ENCODE measurements around a stretch of chr6.

- RRBS = no CpG with 5 or more reads among the region's 5 CpGs
These were observed 26.7 kb upstream of the H4C8 start for GRCh38 chr6:26312100-26312376.

DNA sequence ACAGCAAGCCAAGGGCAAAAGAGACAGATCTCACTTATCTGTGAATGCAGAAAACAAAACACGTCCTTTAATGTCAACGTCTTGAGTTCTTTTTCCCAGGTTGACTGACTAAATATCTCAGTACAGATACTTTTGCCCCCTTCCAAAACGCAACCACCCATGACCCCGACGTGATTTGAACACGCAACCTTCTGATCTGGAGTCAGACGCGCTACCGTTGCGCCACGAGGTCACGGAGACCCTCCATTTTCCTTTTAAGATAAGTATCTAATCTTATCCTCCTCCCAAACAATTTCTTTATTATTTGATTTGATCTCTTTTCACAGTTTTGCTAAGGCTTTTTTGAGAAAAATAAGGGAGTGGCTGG is 33.6 kb upstream of the H4C8 start:
- RRBS = no CpG with 5 or more reads among the region's 12 CpGs

DNA sequence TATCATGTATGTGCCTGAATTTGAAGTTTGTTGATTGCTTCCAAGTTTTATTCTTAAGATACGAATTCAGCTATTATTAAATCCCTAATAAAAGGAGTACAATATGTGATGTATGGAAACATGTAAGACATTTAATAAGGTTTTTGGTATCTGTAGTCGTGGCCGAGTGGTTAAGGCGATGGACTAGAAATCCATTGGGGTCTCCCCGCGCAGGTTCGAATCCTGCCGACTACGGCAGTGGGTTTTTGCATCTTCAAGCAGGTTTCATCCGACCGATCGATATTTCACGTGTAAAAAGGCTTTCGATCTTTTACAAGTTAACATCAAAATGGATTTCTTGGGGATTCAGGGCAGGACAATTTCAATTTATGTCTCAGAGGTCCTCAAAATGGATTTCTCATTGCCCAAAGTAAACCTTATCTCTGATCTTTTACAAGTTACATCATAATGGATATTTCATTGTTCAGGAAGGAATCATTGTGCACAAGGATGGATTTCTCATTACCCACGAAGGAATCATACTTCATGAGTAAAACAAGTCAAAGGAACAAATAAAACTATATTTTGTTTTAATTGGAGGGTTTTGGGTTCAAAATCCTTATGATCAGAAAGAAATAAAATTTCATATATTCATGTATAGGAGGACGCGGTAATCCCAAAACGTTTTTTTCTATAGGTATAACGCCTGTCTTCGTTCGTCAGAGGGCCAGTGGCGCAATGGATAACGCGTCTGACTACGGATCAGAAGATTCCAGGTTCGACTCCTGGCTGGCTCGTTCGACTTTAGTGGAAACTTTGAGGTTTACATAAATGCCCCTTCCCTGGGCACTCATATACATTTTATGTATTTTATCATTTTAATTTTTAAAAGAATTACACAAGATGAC is 37.3 kb upstream of the BTN3A2 start:
- RRBS = no CpG with 5 or more reads among the region's 28 CpGs

DNA sequence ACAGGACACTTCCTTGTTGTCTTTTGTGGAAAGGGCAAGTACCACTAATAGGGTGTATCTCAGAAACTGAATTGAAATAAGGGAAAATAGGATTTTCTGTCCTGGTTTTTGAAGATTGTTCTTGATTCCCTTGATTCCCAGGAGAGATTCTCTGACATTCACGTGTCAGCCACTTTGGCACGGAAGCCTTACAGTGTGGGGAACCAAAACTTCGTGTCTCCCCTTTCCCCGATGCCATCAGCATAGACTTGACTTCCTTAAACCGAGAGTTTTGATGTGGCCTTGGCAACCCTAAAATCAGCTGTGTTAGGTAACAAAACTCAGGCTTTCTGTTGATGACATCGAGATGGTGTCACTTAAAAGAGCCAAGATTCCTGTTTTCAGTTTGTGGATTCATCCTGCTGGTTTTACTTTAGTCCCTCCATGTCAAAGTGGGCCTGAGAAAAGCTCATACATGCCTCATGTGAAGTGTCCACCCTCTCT is 7.5 kb downstream of the HMGN4 start:
- RRBS = no CpG with 5 or more reads among the region's 6 CpGs

- RRBS = 0% methylated on average over 1 of the region's 19 CpGs
These were observed 15.7 kb downstream of the HMGN4 start for GRCh38 chr6:26553683-26554537.

DNA sequence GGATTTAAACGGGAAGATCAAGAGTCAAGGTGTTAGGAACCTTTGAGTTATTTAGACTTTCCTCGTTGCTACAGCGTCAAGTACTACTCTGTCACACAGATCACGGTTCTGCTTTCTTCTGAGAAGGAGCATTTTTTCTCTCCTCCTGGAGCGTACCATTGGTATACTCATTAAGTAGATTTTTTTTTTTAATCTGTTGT is 17.4 kb downstream of the HMGN4 start:
- RRBS = no CpG with 5 or more reads among the region's 5 CpGs

DNA sequence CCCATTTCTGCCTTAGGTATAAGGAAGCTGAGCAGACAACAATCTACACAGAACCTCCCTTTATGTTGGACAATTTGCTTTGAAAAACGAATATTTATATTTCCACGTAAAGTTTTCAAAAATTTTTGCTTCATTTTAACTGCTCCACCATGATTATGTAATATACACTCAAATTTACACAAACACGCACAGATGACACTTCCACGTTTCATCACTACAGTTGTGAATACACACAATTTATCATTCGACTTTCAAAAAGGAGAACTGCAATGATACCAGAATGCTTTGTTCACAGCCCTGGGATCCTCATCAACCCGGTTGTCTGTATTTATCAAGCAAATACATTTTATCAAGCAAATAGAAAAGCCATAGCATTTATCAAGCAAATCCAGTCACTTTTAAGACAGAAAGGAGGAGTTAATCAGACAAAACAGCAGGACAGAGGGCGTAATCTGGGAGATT is 20.4 kb upstream of the ABT1 start:
- RRBS = no CpG with 5 or more reads among the region's 7 CpGs

GRCh38 chr6:26595592-26596421 is 946 bp upstream of the ABT1 start:
- RRBS = 3% methylated on average over 8 of the region's 40 CpGs

- RRBS = no CpG with 5 or more reads among the region's 3 CpGs
These were observed 176.6 kb downstream of the H2BC11 start for GRCh38 chr6:26956046-26956279.

DNA sequence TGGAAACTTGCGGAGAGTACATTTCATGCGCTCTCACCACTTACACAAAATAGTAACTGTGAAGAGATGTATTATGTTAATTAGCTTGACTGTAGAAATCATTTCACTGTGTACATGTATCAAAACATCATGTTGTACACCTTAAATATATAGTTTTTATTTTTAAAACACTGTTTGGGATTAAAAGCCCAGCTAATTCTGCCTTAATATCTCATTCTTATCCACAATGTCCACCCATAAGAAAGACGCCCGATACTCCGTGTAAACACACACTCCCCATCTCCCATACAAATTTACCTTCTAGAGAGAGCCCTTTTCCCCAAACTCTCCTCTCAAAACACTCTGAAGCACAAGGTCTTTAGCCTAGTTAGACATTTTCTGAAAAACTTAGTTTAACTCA is 113.4 kb downstream of the H2BC11 start:
- RRBS = no CpG with 5 or more reads among the region's 5 CpGs

- RRBS = 2% methylated on average over 4 of the region's 43 CpGs
These were observed 35.5 kb downstream of the H2BC11 start for GRCh38 chr6:27096922-27097764.

DNA sequence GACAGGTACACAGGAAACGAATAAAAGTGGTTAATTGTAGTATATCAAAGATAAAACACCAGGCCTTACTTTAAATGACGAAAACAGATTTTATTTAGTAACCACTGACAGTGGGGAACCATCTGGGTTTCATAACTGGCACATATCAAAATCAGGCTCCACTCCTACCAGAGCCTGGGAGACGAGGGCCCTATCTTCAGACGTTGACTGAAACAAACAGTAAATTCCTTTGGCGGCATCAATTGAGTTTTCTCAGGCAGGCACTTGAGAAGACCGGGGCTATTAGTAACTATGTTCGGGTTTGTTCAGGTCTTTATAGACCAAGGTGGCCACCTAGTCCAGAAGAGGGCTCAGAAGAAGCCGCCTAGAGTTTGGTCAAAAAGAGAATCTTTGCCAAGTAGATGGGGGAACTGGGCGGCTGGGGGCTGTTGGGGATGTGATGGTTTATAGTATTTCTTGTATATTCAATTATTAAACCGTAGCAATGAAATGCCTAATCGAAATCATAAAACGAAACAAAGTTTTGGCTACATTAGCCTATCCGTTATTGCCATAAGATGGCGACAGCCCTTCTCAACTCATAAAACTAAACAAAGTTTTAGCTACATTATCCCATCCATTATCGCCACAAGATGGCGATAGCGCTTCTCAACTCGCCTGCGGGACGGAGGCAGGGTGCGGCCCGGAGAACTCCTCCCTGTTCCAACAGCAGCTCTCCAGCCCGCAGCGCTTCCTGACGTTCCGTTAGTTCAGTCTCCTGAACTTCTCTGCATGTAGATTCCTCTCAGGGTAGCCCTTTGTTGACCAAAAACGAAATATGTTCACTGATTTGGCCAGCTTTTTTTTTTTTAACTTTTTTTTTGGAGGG is 5.8 kb downstream of the H2BC11 start:
- RRBS = no CpG with 5 or more reads among the region's 27 CpGs

DNA sequence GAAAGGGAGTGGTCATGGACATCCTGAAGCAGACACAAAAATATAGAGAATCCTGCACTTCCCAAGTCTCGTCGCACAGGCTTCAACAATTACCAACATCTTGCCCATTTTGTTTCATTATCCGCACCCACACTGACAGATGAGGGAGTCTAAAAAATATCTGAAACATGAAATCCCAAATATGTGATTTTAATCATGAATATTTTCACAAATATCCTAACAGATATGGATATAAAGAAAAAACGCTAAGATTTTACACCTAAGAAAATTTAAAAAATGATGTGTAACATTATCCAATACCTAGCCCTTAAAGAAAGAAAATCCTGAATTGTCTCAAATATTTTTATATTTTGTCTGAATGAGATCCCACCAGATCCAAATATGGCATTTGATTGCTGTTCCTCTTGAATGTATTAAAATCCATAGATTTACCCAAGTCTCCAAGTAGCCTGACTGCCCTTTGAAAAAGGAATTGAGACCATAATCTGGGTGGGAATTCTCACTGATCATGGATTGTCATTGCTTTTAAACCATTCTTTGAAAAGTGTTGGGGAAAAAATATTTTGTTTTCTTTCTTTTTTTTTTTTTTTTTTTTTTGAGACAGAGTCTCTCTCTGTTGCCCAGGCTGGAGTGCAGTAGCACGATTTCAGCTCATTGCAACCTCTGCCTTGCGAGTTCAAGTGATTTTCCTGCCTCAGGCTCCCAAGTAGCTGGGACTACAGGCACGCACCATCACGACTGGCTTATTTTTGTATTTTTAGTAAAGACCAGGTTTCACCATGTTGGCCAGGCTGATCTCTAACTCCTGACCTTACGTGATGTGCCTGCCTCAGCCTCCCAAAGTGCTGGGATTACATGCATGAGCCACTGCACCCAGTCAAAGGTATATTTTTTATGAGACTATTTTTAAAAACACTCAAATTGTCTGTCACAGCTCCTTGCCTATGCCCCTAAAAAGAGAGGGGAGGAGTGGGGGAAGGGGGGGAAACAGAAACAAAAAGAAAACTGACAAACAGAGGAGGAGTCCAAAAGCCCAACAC is 4.8 kb downstream of the H2BC11 start:
- RRBS = no CpG with 5 or more reads among the region's 9 CpGs

DNA sequence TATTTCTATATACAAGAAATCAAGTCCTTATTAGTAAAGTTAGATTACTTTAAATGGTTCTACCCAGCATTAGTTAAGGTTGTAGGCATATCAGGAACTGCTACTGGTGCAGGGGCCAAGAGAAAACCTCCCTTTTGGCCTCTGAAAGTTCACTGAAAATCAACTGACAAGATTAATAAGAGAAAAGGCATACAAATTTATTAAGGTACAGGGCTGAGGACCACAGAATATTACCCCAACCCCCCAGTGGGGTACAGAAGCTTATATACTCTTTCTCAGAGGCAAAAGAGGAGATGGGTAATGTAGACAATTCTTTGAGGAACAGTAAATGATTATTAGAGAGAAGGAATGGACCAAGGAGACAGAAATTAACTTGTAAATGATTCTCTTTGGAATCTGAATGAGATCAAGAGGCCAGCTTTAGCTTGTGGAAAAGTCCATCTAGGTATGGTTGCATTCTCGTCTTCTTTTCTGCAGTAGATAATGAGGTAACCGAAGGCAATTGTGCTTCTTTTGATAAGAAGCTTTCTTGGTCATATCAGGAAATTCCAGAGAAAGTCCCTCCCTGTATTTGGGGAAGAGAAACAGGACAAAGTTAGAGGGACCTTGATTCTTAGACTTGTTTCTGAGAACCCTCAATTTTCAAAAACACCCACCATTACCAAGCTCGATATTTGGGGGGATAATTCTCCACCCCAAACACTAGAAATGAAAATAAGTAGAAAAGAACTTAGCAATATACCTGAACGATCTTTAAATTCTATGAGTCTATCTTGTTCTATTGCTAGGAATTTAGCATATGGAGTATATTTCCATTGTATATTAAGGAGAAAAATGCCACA is 744 bp upstream of the H4C9 start:
- RRBS = no CpG with 5 or more reads among the region's 4 CpGs

- RRBS = 4% methylated on average over 2 of the region's 17 CpGs
These were observed 31.3 kb downstream of the H2AC12 start for GRCh38 chr6:27178245-27178618.

DNA sequence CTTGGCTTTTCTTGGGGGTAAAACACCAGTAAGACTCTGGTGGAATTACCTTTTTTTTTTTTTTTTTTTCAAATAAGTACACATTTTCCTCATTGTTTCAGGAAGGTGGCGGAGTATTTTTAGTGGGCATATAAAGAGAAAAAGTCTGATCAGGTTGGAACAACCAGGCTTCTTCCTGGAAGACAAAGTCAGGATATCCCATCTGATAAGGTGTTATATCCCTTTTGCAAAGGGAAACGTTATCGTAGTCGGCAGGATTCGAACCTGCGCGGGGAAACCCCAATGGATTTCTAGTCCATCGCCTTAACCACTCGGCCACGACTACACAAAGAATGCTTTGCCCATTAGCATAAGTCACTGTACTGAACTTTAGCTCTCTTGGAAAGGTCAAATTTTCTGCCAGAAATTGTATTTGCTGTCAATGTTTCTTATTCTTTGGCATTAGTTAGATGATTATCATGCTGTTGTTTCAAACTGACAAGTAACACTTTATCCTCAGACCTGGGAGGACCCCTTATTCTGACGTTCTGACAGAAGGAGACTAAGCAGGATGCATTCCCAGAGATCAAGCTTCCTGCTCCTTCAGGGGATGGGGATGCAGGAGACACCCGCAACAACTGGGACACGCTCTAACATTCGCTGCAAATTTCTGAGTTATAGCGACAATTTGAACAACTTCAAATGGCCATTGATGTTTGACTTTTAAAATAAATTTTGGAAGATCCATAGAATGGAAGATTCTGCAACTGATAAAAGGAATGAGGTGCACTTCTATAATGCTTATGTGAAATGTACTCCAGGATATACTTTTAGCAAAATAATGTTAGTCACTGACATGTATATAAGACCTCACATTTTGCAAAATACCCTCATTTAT is 68.9 kb upstream of the ZNF184 start:
- RRBS = no CpG with 5 or more reads among the region's 15 CpGs

DNA sequence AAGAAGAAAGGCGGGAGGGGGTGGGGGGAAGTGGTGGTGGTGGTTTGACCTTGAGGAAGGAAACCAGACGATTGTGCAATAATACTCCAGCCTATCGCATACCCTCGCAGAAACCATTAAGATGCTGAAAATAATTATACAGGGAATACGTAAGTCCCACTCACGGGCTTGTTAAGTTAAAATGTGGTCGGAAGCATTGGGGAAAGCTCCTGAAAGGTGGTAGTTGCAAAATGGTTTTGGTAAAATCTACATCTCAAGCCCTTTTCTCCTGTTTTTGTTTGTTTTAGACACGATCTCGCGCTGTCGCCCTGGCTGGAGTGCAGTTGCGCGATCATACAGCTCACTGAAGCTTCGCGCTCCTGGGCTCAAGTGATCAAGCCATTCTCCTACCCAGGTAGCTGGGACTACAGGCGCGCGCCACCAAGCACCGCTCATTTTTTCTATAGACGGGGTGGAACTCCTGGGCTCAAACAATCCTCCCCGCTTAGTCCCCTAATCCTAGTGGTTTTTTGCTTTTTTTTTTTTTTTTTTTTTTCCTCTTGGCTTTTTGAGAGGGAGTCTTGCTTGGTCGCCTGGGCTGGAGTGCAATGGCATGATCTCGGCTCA is 128.9 kb upstream of the ZNF184 start:
- RRBS = no CpG with 5 or more reads among the region's 23 CpGs

- RRBS = no CpG with 5 or more reads among the region's 10 CpGs
These were observed 132.0 kb upstream of the ZNF184 start for GRCh38 chr6:27604814-27605323.

DNA sequence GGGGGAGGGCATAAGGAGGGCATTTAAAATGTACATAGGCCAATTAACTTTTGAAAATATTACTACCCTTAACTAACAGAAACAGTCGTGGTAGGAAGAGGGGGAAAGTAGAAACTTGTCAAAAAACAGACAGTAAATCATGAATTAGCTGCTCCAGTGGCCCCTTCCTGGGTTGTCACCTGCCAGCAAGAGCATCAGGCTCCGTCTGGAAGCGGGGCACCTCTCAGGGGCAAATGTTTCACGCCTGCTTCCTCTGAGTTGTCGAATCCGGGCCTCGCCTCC is 120.7 kb downstream of the H2BC13 start:
- RRBS = no CpG with 5 or more reads among the region's 7 CpGs

DNA sequence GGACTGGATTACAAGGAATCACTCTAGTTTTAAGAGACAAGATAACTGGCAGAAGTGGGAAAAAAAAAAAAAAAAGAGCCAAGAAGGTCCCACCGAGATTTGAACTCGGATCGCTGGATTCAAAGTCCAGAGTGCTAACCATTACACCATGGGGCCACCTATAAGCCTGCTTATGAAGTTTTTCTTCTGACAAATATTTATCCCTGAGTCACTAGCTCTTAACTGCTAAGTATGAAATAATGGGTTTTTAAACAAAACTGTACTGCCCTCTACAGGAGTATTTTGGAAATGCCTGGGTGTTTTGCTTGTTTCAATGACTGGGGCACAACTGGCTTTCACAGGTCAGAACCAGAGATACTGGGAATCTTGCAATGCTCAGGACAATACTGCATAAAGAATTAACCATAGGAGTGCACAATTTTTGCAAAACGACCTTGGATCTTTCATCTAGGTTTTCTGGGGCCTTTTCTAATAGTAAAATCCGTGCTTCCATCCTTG is 11.9 kb downstream of the H2BC13 start:
- RRBS = no CpG with 5 or more reads among the region's 5 CpGs

All from choroid plexus epithelial cell (primary cell).